Prostate gland (tissue), 2 donors: ENCODE measurements around a stretch of chr14.

- PRO-cap: no peak
- RAMPAGE, long total RNA, 2 experiments: no peak in any of the 2 experiments
These were observed 872.5 kb downstream of the TMEM121 start for GRCh38 chr14:106398770-106399439.

DNA sequence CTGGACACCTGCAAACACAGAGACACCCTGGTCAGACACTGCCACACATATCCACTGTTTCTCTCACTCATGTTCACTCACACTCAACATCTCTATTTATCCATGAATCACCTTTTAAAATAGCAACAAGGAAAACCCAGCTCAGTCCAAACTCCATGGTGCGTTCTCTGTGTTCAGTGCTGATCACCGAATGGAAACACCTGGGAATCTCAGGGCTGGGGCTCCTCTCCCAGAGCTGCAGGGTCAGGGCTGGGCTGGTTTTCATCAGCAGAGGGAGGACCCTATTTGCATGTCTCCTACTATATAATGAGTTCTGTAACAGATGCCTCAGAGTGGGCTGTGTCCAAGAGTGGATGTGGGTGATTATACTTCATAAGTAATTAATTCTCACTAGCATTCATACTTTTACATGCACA lies 944.2 kb downstream of the TMEM121 start:
- PRO-cap: no peak
- RAMPAGE, long total RNA, 2 experiments: no peak in any of the 2 experiments

DNA sequence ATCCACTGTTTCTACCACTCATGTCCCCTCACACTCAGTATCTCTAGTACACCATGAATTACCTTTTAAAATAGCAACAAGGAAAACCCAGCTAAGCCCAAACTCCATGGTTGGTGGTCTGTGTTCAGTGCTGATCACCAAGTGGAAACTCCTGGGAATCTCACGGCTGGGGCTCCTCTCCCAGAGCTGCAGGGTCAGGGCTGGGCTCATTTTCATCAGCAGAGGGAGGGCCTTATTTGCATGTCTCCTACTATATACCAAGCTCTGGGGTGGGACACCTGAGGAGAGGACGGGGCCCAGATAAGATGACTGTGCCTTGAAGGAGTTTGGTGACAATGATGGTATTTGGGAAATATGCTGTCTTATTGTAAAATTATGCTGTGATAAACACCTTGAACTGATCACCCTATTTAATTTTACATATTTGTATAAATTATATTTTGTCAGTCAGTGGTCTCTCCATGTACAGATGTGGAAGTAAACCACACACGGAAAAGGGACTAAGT lies 1031.0 kb downstream of the TMEM121 start:
- PRO-cap: no peak
- RAMPAGE, long total RNA, 2 experiments: no peak in any of the 2 experiments

DNA sequence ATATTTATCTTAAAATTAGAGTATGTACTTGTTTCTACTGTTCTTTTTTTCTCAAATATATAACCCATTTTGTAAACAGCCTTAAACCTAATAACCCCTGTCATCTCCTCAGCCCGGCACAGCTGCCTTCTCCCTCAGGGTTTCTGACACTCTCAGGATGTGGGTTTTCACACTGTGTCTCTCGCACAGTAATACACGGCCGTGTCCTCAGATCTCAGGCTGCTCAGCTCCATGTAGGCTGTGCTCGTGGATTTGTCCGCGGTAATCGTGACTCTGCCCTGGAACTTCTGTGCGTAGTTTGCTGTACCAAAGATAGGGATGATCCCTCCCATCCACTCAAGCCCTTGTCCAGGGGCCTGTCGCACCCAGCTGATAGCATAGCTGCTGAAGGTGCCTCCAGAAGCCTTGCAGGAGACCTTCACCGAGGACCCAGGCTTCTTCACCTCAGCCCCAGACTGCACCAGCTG lies 1188.2 kb downstream of the TMEM121 start:
- PRO-cap: no peak
- RAMPAGE, long total RNA, 2 experiments: no peak in any of the 2 experiments

DNA sequence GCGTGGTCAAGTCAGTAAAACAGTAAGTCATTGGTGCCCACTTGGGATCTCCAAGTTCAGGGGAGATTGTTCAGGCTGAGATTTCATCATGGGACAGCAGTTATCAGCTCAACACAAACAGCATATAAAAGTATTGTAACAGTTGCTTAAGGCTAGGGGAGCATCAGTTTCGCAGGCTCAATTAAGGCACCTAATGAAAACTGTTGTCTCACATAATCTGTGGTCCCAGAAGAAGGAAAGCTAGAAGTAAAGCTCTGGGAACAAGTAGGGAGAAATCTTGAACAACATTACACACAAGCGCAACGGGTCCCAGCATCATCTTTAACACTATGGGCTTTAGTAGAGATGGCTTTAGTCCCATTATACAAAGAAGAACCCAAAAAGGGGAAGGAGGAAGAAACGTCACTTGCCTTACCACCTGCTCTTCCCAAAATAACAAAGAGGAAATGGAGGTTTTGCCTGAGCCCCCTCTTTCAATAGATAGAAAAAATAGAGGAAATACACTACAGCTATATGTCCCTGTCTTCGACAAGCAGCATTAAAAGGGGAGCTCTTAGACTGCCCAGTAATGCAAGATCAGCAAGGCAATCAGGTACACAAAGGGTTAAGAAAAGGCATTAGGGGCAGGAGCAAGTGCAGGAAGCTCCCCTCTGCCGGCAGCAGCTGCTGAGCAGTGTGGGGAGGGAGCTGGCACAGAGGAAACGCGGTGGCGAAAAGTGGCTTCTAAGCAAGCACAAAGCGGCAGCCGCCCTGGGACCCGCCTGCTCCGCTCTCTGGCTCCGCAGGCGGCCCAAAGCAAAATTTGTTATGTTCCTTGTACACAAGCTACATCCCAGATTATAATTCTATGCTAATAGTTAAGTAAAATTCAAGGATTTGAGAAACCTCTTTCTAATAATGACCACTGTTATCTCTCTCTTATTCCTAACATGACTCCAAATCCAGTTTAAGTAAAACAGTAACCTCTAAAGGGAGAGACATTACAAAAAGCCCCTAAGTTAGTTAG lies 1218.8 kb downstream of the TMEM121 start:
- PRO-cap: no peak
- RAMPAGE, long total RNA, 2 experiments: no peak in any of the 2 experiments

GRCh38 chr14:106790783-106791463 lies 1264.5 kb downstream of the TMEM121 start:
- PRO-cap: no peak
- RAMPAGE, long total RNA, 2 experiments: no peak in any of the 2 experiments